ENCODE results near the gene MGAT4D.

GRCh38 chr4:136395245-136395775 lies 1137.0 kb downstream of the PCDH18 start:
- RAMPAGE, long total RNA, result no peak
- RRBS, 2 experiments, result 36 to 62% methylated on average over 4 of the region's 44 CpGs
CAGE:
- cytosol, long polyA minus RNA, result no peak
- cytosol, long polyA plus RNA, result no peak
- long polyA plus RNA, result no peak
- nucleolus, long total RNA, result no peak
- nucleus, long polyA plus RNA, result no peak
- nucleus, long total RNA, result no peak

DNA sequence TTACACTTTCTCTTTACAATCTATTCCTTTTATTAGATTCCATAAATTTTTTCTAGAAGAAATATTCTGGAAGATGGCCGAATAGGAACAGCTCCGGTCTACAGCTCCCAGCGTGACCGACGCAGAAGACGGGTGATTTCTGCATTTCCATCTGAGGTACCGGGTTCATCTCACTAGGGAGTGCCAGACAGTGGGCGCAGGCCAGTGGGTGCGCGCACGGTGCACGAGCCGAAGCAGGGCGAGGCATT lies 36.2 kb downstream of the PCDH18 start:
- RAMPAGE, long total RNA, result no peak
- RRBS, 2 experiments, result no CpG with 5 or more reads among the region's 14 CpGs
CAGE:
- cytosol, long polyA minus RNA, result no peak
- cytosol, long polyA plus RNA, result no peak
- long polyA plus RNA, result no peak
- nucleolus, long total RNA, result no peak
- nucleus, long polyA plus RNA, result no peak
- nucleus, long total RNA, result no peak

- RAMPAGE, long total RNA, result no peak
- RRBS, 2 experiments, result no CpG with 5 or more reads among the region's 9 CpGs
CAGE:
- cytosol, long polyA minus RNA, result no peak
- cytosol, long polyA plus RNA, result no peak
- long polyA plus RNA, result no peak
- nucleolus, long total RNA, result no peak
- nucleus, long polyA plus RNA, result no peak
- nucleus, long total RNA, result no peak
Measured at GRCh38 chr4:137531179-137531720, 1.0 kb downstream of the PCDH18 start.

DNA sequence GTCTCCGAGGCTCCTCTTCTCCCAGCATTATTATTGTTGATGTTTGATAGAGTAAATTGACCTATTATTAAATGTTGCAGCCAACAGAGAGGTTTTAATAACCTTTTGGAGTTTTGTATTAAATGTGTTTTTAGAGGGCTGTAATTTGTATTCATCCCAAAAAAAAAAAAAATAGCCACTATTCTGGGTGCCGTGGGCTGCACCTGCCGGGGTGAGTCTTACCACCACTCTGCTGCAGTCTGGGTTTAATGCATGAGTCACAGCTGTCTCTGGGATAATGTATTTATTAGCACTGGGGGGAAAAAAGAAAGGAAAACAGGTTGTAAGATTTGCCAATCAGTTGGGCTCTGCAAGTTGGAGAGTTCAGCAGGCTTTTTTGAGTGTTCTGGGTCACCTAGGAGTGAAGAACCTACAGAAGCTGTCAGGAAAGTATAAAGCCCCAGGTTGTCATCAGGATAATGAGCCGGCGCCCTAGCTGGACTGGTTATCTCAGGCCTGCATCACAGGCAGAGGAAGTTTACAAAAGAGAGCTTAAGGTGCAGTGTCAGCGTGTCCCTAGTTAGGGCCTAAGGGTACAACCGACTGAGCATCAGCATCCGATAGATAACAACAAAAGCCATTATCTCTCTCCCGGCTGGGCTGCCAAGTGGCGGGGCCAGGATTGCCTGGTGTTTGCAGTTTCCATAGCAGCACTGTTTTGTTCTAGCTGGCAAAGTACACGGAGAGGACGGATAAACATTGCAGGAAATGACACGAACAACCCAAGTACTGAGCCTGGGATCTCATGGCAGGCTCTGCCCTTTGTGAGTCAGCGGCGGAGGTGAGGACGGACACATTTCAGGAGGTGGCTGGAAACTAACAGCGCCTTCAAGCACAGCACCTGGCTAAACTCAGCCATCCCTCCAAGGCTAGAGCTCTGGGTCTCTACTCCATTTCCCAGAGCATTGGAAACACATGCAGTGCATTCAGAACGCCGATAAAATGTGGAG lies 104.8 kb upstream of the NOCT start:
- RAMPAGE, long total RNA, result no peak
- RRBS, 2 experiments, result no CpG with 5 or more reads among the region's 19 CpGs
CAGE:
- cytosol, long polyA minus RNA, result no peak
- cytosol, long polyA plus RNA, result no peak
- long polyA plus RNA, result no peak
- nucleolus, long total RNA, result no peak
- nucleus, long polyA plus RNA, result no peak
- nucleus, long total RNA, result no peak

DNA sequence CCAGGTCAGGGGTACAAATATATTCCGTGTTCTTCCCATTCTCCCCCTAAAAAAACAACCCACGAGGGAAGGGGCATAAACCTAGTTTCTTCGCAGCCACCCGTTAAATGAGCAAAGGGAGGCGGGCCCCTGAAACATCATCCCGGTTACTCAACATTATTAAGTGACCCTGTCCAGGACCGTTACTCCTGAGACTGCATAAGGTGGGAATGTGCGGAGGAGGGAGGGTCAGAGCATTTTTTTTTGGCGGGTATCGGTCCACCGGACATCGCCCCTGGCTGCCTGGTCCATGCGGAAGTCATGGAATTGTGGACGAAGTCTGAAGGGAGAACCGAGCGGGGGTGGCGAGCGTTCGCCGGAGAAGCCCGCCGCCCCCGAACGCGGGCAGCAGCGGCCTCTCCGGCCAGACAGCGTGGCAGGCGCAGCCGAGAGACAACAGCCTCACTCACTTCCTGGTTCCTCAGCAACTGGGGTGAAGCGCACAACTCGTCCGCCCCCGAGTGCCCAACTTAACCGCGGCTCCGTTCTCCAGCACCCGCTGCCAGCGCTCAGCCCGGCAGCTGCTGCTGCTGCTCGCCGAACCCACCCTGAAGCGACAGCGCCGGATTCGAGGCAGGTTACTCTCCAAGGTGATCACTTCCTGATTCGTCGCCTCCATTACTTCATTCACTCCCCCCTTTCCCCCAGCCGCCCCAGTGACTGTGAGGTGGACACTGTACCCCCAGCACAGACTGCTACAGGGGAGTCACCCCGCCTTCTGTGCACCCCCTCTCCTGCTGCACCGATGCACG lies 67.9 kb downstream of the NOCT start:
- RAMPAGE, long total RNA, result no peak
- RRBS, 2 experiments, result 1 to 2% methylated on average over 22 to 25 of the region's 52 CpGs
CAGE:
- cytosol, long polyA minus RNA, result no peak
- cytosol, long polyA plus RNA, result no peak
- long polyA plus RNA, result no peak
- nucleolus, long total RNA, result no peak
- nucleus, long polyA plus RNA, result no peak
- nucleus, long total RNA, result no peak

- RAMPAGE, long total RNA, result no peak
- RRBS, 2 experiments, result no CpG with 5 or more reads among the region's 4 CpGs
CAGE:
- cytosol, long polyA minus RNA, result no peak
- cytosol, long polyA plus RNA, result no peak
- long polyA plus RNA, result no peak
- nucleolus, long total RNA, result no peak
- nucleus, long polyA plus RNA, result no peak
- nucleus, long total RNA, result no peak
Measured at GRCh38 chr4:139188867-139189576, 12.0 kb upstream of the ELF2 start.

DNA sequence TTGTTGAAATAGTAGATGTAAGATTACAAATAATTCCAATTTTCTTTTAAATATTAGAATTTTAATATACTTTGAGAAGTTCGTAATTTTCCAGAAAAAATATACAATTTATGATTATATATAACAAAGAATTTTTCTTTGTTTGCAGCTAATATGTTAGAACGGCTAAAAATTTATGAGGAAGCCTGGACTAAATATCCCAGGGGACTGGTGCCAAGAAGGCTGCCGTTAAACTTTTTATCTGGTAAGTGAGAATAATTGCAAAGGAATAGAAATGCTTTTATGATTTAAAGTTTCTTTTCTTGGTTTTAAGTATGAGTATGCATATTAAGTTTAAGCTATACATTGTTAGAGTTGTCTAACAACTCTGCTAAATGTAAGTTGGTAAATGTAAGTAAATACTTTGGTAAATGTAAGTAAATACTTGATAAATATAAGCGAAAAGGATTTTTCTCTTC lies 48.8 kb upstream of the NDUFC1 start:
- RAMPAGE, long total RNA, result no peak
- RRBS, 2 experiments, result no CpG with 5 or more reads among the region's 4 CpGs
CAGE:
- cytosol, long polyA minus RNA, result no peak
- cytosol, long polyA plus RNA, result no peak
- long polyA plus RNA, result no peak
- nucleolus, long total RNA, result no peak
- nucleus, long polyA plus RNA, result no peak
- nucleus, long total RNA, result no peak

GRCh38 chr4:139383192-139383500 lies 70.8 kb upstream of the RAB33B start:
- RAMPAGE, long total RNA, result no peak
CAGE:
- cytosol, long polyA minus RNA, result no peak
- cytosol, long polyA plus RNA, result no peak
- long polyA plus RNA, result no peak
- nucleolus, long total RNA, result no peak
- nucleus, long polyA plus RNA, result no peak
- nucleus, long total RNA, result no peak

- RAMPAGE, long total RNA, result no peak
- RRBS, 2 experiments, result no CpG with 5 or more reads among the region's 3 CpGs
CAGE:
- cytosol, long polyA minus RNA, result no peak
- cytosol, long polyA plus RNA, result no peak
- long polyA plus RNA, result no peak
- nucleolus, long total RNA, result no peak
- nucleus, long polyA plus RNA, result no peak
- nucleus, long total RNA, result no peak
Measured at GRCh38 chr4:139503042-139503370, 49.1 kb downstream of the RAB33B start.

DNA sequence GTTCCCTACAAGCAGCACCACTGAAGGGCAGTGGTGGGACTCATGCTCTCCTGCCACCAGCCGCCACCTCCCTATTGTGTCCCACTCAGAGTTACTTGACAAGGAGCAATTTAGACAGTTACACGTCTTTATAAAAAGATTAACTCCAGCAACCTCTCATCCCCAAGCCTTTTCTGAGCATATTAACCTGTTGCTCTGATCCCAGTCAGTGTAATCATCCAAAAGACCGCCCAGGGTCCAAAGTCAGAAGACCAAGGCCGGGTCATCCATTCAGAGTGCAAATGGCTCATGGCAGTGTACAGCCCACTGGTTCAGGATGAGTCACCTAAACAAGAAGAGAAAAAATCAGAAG lies 23.7 kb downstream of the MGST2 start:
- RAMPAGE, long total RNA, result no peak
- RRBS, 2 experiments, result no CpG with 5 or more reads among the region's 4 CpGs
CAGE:
- cytosol, long polyA minus RNA, result no peak
- cytosol, long polyA plus RNA, result no peak
- long polyA plus RNA, result no peak
- nucleolus, long total RNA, result no peak
- nucleus, long polyA plus RNA, result no peak
- nucleus, long total RNA, result no peak

- RAMPAGE, long total RNA, result no peak
- RRBS, 2 experiments, result no CpG with 5 or more reads among the region's 3 CpGs
CAGE:
- cytosol, long polyA minus RNA, result no peak
- cytosol, long polyA plus RNA, result no peak
- long polyA plus RNA, result no peak
- nucleolus, long total RNA, result no peak
- nucleus, long polyA plus RNA, result no peak
- nucleus, long total RNA, result no peak
Measured at GRCh38 chr4:139857099-139857430, 191.4 kb downstream of the MGST2 start.

DNA sequence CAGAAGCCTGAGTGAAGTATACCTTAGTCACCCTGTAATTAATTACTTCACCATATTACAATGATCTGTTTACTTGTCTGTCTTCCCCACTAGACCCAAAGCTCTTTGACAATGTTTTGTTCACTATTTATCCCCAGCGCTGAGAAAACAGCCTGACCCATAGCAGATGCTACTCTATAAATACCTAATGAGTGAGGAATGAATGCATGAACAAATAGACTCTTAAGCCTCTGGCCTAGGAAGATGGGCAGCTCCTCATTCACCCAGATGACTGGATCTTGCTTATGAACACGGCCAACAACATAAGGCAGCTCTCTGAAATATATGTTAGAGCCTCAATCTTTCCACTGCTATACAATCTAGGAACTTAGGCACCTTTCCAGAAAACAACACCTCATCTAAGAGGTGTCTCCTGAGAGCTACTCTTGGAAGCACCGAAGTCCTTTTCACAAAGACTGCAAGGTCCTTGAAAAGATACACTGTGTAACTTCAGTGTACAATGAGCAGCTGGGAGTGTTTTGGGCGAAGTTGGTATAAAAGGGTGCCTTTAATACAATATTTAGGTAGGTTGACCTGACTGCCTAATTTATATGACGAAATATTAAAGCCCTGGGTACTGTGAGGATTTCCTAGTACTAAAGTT lies 134.6 kb downstream of the MAML3 start:
- RAMPAGE, long total RNA, result no peak
- RRBS, 2 experiments, result no CpG with 5 or more reads among the region's 5 CpGs
CAGE:
- cytosol, long polyA minus RNA, result no peak
- cytosol, long polyA plus RNA, result no peak
- long polyA plus RNA, result no peak
- nucleolus, long total RNA, result no peak
- nucleus, long polyA plus RNA, result no peak
- nucleus, long total RNA, result no peak

DNA sequence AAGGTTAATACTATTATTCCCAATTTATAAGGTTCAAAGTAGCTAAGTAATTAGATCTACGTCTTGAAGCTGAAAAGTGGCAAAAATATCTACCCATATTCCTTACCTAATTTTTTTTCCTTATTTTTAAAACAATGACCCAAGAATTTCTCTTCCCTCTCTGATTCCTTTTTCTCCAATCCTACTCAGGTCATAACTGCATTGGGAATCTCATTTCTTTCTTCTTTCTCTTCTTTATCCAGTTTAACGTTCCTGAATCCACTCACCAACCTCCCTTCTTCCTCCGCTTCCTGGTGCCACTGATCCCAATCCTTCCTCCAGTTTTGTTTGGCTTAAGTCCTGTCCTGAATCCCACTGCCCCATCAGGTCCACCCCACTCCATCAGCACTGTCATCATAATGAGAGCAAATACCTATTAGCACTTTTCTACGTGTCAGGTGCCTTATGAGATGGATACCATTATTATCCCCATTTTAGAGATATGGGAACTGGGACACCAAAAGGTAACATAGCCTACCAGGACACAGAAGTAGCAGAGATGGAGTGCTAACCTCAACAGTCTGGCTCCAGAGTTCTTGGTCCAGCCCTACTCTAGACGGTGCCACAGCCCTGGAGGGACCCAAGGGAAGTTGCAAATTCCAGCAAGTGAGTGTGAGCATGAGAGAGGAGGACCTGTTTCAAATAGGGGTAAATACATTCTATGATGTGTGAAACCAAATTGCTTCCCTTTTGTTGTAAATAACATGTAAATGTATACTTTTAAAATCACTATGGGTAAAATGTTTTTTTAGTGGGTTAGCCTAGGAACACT lies 132.3 kb downstream of the MAML3 start:
- RAMPAGE, long total RNA, result no peak
- RRBS, 2 experiments, result no CpG with 5 or more reads among the region's 5 CpGs
CAGE:
- cytosol, long polyA minus RNA, result no peak
- cytosol, long polyA plus RNA, result no peak
- long polyA plus RNA, result no peak
- nucleolus, long total RNA, result no peak
- nucleus, long polyA plus RNA, result no peak
- nucleus, long total RNA, result no peak

GRCh38 chr4:140030575-140031222 lies 123.3 kb downstream of the MAML3 start:
- RAMPAGE, long total RNA, result no peak
- RRBS, 2 experiments, result no CpG with 5 or more reads among the region's 8 CpGs
CAGE:
- cytosol, long polyA minus RNA, result no peak
- cytosol, long polyA plus RNA, result no peak
- long polyA plus RNA, result no peak
- nucleolus, long total RNA, result no peak
- nucleus, long polyA plus RNA, result no peak
- nucleus, long total RNA, result no peak

DNA sequence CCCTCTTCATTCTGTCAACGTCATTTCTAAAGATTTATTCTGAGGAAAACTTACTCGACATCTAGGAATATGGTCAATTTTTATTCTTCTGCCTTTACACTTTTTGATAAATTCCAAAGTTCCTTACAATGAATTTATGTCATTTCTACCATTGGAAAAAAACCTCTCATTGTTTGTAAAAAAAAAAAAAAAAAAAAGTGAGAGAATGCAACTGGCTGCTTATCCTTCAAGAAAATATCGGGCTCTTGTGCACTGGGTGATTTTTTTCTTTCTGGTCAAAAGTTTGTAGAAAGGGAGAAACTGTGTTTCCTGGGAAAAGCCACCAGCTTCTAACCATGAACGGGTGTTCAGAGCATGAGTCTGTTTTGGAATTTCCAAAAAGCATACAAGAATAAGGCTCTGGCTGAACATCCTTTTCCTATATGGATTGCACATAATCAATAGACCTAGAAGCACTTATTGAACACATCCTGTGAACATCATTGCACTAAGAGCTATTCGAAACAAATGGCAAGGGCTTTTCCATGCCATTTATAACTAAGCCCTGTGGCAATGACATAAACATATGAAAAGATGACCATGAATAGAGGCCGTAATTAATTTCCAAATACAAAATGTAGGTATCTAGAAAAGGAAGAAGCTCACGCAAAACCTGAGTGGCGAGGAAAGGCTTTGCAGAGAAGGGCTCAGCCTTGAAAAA lies 121.1 kb downstream of the MAML3 start:
- RAMPAGE, long total RNA, result no peak
- RRBS, 2 experiments, result no CpG with 5 or more reads among the region's 8 CpGs
CAGE:
- cytosol, long polyA minus RNA, result no peak
- cytosol, long polyA plus RNA, result no peak
- long polyA plus RNA, result no peak
- nucleolus, long total RNA, result no peak
- nucleus, long polyA plus RNA, result no peak
- nucleus, long total RNA, result no peak

GRCh38 chr4:140092316-140092795 lies 61.6 kb downstream of the MAML3 start:
- RAMPAGE, long total RNA, result no peak
- RRBS, 2 experiments, result 76 to 82% methylated on average over 8 to 9 of the region's 18 CpGs
CAGE:
- cytosol, long polyA minus RNA, result no peak
- cytosol, long polyA plus RNA, result no peak
- long polyA plus RNA, result no peak
- nucleolus, long total RNA, result no peak
- nucleus, long polyA plus RNA, result no peak
- nucleus, long total RNA, result no peak

DNA sequence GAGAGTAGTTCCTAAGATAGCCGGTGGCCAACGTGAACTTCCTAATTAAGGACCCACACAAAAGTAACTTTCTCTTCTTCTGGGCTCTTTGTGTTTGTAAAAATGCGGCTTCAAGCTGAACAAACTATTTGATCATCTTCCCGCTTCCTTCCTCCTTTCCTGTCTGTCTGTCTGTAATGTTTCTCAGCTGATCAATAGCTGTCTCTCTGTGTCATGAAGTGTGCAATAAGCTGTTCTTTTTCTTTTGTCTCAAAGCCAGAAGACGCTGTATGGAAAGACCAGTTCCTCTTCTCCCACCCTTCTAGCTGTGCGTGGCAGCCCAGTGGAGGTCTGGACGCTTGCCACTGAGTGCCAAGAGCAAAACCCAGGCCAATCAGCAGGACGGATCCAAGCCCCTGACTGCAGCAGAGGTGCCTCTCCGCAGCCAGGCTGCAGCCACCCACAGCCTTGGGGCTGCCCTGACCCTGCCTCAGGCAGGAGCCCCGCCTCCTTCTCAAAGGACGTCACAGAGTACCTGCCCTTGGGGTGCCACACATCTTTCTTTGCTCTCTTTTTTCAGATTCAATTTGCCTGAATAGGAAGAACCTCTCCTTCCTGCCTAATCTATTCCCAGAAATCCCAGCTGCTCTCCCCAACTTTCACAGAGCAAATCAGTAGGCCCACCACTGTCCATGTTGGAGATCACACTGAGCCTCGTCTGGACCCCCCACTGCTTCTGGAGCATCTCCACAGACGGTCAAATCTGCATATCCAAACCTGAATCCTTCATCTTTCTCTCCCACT lies 59.2 kb downstream of the MAML3 start:
- RAMPAGE, long total RNA, result no peak
- RRBS, 2 experiments, result no CpG with 5 or more reads among the region's 13 CpGs
CAGE:
- cytosol, long polyA minus RNA, result no peak
- cytosol, long polyA plus RNA, result no peak
- long polyA plus RNA, result no peak
- nucleolus, long total RNA, result no peak
- nucleus, long polyA plus RNA, result no peak
- nucleus, long total RNA, result no peak

- RAMPAGE, long total RNA, result no peak
- RRBS, 2 experiments, result no CpG with 5 or more reads among the region's 8 CpGs
CAGE:
- cytosol, long polyA minus RNA, result no peak
- cytosol, long polyA plus RNA, result no peak
- long polyA plus RNA, result no peak
- nucleolus, long total RNA, result no peak
- nucleus, long polyA plus RNA, result no peak
- nucleus, long total RNA, result no peak
Measured at GRCh38 chr4:140098313-140099266, 55.4 kb downstream of the MAML3 start.

GRCh38 chr4:140497439-140498639 lies at the start of gene MGAT4D:
Gene MGAT4D (minus strand): TSS chr4:140498293.
- RAMPAGE, long total RNA, result no peak
- RRBS, 2 experiments, result 13 to 50% methylated on average over 6 to 9 of the region's 79 CpGs
CAGE:
- cytosol, long polyA minus RNA, result no peak
- cytosol, long polyA plus RNA, result no peak
- long polyA plus RNA, result no peak
- nucleolus, long total RNA, result no peak
- nucleus, long polyA plus RNA, result no peak
- nucleus, long total RNA, result no peak

- RAMPAGE, long total RNA, result no peak
- RRBS, 2 experiments, result no CpG with 5 or more reads among the region's 4 CpGs
CAGE:
- cytosol, long polyA minus RNA, result no peak
- cytosol, long polyA plus RNA, result no peak
- long polyA plus RNA, result no peak
- nucleolus, long total RNA, result no peak
- nucleus, long polyA plus RNA, result no peak
- nucleus, long total RNA, result no peak
Measured at GRCh38 chr4:140743109-140743958, 12.9 kb downstream of the TBC1D9 start.

All from GM12878 (cell line).